Jejunum (tissue), 1 donor: ENCODE data around the genes GNL1, PPP1R10, ATAT1 and DDR1.

DNA sequence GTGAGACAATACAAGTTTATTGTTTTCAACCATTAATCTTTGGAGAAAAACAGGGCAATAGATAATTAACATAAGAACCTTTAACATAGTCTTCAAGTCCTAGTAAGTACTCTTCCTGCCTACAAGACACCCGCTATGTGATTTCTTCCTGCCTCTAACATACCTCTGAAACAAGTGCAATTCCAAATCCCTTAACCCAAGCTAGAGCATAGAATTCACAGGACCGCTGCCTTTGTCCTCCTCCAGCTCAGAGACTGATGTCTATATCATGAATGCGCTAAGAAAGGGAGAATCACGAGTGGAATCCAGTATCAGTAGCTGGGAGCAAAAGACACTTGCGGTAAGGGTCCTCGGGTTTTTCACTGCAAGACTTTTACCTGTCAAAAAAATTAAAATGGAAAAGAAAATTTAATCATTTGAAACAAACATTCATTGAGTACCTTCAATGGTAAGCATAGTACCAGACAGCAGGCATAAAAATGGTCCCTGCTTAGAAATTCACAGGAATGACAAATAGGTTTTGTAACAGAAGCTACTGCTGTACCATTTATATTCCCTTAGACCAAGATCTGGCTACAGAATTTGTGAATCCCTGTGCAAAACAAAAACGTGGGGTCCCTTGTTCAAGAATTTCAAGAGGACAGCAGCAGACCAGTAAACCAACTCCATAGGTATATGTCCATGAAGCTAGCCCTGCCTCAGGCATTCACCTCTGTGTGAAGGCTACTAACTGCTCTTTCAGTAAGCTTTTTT lies 12.4 kb upstream of the TRIM39 start:
- PRO-cap: no peak

DNA sequence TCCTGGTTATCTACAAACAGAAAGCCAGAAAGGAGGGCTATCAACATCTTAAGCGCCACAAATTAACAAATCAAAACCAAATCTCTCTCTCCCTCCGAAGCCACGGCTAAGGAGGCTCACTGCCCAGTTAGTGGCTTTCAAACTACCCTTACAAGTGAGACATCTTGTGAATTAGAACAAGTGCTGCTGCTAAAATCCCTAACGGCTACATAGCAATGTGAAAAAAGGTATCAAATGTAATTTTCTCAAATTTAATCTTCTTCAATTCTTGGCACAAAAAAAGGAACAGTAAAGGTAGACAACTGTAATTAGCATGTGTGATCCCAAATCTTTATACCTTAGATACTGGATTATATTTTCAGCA lies 1.5 kb upstream of the TRIM39 start:
- PRO-cap: no peak

DNA sequence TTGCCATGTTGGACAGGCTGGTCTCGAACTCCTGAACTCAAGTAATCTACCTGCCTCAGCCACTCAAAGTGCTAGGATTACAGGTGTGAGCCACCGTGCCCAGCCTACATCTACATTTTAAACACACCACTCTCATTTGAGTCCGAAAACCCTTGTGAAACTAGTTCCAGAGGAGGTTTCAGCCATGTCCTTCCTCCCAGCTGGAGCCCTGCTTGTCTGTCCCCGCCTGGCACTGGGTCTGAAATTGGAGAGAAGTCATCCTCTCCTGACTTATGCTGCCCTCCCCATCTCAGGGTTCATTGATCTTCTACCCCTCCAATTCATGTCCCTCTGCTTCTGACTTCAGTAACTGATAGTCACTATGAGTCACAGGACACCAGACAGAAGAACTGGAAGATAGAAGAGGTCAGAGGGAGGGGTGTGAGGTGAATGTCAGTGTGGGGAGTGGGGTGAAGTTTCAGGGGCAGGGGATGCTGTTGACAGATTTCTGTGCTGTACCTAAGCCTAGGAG lies 854 bp upstream of the RPP21 start:
- PRO-cap: no peak

- PRO-cap: no peak
Observed at GRCh38 chr6:30384963-30385273, 40.0 kb downstream of the RPP21 start.

DNA sequence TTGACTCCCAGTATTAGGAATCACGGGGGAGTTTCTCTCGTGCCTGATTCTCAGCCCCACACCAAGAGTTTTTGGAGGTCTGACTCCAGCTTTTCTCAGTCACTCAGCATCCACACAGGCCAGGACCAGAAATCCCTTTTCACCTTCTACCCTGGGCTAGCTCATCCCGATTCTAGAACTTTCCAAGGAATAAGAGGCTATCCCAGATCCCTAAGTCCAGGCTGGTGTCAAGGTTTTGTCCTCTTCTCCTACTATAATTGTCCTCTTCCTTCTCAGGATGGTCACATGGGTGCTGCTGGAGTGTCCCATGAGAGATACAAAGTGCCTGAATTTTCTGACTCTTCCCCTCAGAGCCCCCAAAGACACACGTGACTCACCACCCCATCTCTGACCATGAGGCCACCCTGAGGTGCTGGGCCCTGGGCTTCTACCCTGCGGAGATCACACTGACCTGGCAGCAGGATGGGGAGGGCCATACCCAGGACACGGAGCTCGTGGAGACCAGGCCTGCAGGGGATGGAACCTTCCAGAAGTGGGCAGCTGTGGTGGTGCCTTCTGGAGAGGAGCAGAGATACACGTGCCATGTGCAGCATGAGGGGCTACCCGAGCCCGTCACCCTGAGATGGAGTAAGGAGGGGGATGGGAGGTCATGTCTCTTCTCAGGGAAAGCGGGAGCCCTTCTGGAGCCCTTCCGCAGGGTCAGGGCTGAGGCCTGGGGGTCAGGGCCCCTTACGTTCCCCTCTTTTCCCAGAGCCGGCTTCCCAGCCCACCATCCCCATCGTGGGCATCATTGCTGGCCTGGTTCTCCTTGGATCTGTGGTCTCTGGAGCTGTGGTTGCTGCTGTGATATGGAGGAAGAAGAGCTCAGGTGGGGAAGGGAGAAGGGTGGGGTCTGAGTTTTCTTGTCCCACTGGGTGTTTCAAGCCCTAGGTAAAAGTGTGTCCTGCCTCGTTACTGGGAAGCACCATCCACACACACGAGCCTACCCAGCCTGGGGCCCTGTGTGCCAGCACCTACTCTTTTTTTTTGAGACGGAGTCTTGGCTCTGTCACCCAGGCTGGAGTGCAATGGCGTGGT lies 1.8 kb downstream of the HLA-E start:
- PRO-cap: no peak

DNA sequence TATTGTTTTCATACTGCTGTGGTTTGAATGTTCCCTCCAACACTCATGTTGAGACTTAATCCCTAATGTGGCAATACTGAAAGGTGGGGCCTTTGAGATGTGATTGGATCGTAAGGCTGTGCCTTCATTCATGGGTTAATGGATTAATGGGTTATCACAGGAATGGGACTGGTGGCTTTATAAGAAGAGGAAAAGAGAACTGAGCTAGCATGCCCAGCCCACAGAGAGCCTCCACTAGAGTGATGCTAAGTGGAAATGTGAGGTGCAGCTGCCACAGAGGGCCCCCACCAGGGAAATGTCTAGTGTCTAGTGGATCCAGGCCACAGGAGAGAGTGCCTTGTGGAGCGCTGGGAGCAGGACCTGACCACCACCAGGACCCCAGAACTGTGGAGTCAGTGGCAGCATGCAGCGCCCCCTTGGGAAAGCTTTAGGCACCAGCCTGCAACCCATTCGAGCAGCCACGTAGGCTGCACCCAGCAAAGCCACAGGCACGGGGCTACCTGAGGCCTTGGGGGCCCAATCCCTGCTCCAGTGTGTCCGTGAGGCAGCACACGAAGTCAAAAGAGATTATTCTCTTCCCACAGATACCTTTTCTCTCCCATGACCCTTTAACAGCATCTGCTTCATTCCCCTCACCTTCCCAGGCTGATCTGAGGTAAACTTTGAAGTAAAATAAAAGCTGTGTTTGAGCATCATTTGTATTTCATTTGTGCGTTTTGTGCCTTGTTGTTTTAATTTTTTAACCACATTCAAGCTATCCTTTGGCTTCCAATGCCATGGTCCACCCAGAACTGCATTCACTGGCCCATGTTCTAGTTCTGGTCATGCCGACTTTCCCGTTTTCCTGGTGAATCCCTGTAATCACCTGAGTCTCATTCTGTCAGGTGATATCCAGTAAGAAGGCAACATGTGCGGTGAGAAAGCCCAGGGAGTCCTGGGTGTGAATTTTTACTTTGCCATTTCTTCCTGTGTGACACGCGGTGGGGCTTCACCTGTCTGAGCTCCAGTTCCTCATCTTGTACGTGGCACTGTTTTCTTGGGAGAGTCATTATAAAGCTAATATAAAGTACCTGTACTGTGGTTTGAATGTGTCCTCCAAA lies 4.5 kb downstream of the HLA-E start:
- PRO-cap: unidirectional peak, plus-strand start at position 240 of the sequence

DNA sequence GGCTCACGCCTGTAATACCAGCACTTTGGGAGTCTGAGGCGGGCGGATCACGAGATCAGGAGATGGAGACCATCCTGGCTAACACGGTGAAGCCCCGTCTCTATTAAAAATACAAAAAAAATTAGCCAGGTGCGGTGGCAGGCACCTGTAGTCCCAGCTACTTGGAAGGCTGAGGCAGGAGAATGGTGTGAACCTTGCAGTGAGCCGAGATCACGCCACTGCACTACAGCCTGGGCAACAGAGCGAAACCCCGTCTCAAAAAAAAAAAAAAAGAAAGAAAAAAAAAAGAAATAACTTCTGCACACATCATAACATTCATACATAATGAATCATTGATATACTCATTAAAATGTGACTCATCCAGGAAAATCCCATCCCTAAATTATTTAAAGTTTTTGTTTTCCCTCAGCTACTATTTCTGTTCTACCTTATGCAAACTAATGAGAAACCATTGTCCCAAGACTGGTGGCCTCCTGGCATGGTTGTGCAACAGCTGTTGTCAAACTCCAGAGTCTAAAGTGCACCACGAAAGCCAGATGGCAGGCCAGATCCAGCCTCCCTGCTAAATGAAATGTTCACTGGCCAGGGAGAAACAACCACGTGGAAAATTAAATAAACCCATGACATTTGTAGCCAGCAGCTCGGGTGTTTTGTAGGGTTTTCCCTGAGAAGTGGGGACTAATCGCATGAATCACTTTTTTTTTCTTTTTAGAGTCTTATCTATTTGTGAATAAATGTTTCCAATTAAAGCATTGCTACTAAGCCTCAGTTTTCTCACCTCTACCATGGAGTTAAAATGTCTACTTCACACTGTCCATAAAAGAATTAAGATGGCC lies 28.4 kb downstream of the GNL1 start:
- PRO-cap: no peak

GRCh38 chr6:30549568-30550144 lies 6.6 kb downstream of the GNL1 start:
- PRO-cap: no peak

GRCh38 chr6:30555774-30556680 lies at the start of gene GNL1:
TSS of gene GNL1 (minus strand) at chr6:30556489.
- PRO-cap: bidirectional peak, plus-strand start at chr6:30556351, minus-strand start at chr6:30556256; bidirectional peak, plus-strand start at chr6:30556704, minus-strand start at chr6:30556489

DNA sequence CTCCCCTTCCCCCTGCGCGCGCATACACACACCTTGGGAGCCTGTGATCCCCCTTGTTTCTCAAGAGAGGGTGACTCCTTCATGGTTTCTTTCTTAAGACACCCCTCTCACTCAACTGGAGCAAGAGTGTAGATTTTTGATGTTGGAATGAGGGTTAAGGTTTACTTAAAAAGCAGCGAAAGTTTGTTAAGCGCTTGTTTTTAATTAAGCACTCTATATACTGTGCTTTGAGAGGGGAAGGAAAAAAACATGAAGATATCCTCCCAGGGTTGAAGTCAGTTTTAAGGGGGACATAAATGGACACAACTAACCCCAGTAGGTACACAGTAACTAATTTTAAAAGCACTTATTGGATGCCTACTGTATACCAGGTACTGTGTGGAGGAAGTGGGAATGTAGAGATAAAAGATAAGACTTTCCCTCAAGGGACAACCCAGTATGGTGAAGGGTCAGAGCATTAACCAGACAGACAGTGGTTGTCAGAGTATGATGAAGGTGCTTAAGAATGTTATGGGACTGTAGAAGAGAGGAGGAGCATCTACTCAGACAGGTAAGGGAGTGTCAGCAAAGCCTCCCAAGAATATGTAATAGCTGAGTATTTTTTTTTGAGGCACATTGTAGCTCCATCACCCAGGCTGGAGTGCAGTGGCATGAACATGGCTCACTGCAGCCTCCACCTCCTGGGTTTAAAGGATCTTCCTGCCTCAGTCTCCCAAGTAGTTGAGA lies 836 bp downstream of the ABCF1 start:
- PRO-cap: unidirectional peak, minus-strand start at position 474 of the sequence

DNA sequence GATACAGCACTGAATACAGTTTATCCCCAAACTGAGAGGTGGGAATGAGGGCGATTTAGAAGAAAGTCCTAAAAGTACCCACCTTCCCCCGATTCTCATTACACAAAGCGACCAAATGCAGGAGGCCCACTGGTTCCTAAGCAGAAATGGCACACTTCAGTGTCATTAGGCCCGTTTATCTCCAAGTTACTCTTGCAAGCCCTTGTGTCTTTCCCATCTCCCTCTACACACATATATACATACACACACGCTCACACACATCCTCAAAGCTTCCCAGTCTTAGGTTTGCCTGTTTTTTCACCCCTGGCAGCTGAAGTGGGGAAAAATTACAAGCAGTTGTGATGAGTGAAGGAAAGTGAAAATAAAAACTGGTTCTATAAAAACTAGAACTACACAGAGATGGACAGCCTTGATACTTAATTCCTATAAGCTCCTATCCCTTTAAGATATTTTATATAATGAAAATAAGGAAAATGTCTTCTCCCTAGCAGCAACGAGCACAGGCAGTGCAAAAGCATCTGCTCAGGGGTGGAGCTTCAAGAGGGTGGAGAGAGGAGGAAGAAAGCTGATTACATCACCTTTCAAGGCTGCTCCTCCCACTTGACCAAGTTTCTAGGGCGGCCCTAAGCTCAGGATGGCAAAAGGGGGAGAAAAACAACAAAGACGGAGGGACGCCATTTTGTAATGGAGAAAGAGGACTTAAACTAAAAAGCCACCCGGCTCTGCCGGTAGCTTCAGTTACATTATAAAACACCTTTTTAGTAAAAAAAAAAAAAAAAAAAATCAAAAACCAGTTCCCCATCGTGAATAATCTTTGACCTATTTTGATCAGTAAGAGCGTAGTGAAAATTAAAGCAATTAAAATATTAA lies 2.3 kb downstream of the PPP1R10 start:
- PRO-cap: bidirectional peak, plus-strand start at position 640 of the sequence, minus-strand start at position 608 of the sequence

DNA sequence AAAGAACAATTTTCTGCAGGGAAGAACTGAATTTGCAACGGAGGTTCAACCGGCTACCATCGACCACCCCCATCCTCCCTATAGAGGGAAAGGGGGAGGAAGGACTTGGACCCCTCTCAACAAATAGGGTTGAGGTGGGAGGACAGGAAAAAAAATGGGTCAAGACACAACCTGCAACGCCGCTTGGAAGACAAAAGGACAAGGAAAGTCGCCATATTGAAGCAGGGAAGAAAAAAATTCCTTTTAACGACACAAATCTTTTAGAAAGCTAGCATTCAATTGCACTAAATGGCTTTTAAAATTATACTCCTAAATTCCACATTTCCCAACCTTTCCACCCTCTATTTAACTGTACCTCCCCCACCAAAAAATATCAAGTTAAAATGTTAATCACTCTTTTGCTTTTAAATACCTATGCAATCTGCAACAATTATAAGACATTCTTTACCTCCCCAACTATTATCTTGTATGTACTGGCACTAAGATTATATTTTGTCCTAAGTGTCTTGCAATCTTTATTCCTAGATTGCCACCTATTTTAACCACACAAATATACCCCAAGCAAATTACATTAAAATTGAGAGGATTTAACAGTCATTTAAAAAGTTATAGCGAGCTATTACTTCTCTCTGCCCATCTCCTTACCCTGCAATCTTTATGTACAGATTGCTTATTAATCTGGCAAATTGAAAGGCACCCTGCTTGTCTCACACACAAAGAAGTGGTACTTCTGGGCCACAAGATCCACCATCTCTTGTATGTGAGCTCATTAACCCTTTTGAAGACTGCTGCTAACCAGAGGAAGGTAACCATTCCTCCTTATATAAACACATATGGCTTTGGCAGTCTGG lies 1.5 kb downstream of the PPP1R10 start:
- PRO-cap: bidirectional peak, plus-strand start at position 148 of the sequence, minus-strand start at position 80 of the sequence; bidirectional peak, plus-strand start outside the sequence, minus-strand start at position 654 of the sequence

DNA sequence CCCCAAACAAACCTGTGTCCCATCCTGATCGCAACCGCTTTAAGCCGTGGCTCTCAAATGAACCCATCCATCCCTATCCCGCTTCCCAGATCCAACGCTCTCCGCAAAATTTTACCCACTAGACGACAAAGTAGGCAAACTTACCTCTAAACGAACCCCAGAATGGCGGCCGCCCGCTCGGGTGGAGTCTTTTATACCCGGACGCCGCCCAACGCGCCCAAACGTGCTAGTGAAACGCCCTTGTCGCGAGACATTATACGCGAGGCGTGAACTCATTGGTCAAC lies at the start of gene PPP1R10:
Gene PPP1R10 (minus strand): TSS at position 164 of the 284 bp plus-strand sequence.
- PRO-cap: unidirectional peak, minus-strand start at position 35 of the sequence; bidirectional peak, plus-strand start outside the sequence, minus-strand start at position 164 of the sequence

- PRO-cap: bidirectional peak, plus-strand start at chr6:30626915, minus-strand start at chr6:30626776
Observed at GRCh38 chr6:30626229-30627569, at the start of gene ATAT1. TSS of gene ATAT1 (plus strand) at chr6:30626874.

GRCh38 chr6:30678853-30680012 lies 6.4 kb upstream of the DHX16 start:
- PRO-cap: no peak

GRCh38 chr6:30729469-30730331 lies 9.5 kb downstream of the TUBB start:
- PRO-cap: no peak

GRCh38 chr6:30818325-30818869 lies 65.9 kb upstream of the DDR1 start:
- PRO-cap: no peak

GRCh38 chr6:30839687-30840100 lies 44.6 kb upstream of the DDR1 start:
- PRO-cap: bidirectional peak, plus-strand start at chr6:30840003, minus-strand start at chr6:30839850

DNA sequence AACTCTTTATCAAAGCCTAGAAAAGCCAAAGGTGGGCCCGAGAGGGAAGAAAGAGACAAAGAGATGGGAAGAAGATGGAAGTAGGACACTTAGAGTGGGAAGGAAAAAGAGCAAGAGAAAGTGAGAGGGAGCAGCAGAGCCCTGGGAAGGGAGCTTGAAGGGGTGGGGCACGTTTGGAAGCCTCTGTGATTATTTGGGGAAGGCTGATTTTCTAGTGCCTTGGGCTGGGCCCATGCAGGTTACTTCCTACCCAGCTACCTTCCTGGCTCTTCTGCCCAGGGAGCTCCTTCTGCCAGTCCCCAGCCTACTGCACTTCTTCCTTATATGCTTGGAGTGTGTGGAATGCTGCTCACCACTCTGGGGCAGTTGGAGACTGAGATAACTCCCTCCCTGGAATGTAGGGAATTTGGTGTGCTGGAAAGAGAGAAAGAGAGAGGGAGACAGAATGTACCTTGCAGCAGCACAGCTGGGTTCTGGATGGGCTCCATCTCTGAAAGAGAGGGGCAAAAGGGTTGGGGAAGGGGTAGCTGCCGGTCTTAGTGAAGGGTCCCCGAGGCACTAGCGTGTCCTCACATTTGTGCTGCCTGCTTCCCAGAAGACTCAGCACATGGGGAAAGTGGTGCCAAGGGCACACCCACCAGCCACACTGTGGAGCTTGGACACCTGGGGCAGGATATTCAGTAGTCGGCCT lies 40.3 kb upstream of the DDR1 start:
- PRO-cap: no peak

- PRO-cap: bidirectional peak, plus-strand start at chr6:30883908, minus-strand start at chr6:30883827; bidirectional peak, plus-strand start at chr6:30884120, minus-strand start at chr6:30884033; bidirectional peak, plus-strand start at chr6:30884369, minus-strand start at chr6:30884273
Observed at GRCh38 chr6:30883655-30884743, at the start of gene DDR1. TSS of gene DDR1 (plus strand) at chr6:30884519.